Bile duct (tissue), 1 donor: Measurements from ENCODE around the genes SBNO2, FAM174C, EFNA2 and GAMT.

- PRO-cap = no peak
Measured at GRCh38 chr19:1052301-1052707, 12.4 kb downstream of the ABCA7 start.

GRCh38 chr19:1075463-1075927 lies 8.5 kb downstream of the ARHGAP45 start:
- PRO-cap = no peak

DNA sequence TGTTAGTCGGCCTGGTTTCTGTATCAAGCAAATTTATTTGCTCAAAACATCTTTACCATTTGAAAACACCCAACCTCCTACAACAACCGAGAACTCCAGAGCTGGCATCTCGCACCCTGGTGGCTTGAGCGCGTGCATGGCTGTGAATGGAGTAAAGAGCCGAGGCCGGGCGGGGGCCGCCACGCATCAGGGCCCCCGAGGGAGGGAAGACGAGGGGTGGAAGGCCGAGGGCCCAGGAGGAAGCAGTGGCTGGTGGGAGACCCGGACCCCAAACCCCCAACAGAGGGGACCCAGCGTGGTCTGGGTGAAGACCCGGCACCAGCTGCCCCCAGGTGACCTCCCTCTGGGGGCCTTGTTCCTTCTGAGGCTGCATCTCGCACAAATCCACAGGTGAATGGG lies 7.0 kb downstream of the POLR2E start:
- PRO-cap = no peak

DNA sequence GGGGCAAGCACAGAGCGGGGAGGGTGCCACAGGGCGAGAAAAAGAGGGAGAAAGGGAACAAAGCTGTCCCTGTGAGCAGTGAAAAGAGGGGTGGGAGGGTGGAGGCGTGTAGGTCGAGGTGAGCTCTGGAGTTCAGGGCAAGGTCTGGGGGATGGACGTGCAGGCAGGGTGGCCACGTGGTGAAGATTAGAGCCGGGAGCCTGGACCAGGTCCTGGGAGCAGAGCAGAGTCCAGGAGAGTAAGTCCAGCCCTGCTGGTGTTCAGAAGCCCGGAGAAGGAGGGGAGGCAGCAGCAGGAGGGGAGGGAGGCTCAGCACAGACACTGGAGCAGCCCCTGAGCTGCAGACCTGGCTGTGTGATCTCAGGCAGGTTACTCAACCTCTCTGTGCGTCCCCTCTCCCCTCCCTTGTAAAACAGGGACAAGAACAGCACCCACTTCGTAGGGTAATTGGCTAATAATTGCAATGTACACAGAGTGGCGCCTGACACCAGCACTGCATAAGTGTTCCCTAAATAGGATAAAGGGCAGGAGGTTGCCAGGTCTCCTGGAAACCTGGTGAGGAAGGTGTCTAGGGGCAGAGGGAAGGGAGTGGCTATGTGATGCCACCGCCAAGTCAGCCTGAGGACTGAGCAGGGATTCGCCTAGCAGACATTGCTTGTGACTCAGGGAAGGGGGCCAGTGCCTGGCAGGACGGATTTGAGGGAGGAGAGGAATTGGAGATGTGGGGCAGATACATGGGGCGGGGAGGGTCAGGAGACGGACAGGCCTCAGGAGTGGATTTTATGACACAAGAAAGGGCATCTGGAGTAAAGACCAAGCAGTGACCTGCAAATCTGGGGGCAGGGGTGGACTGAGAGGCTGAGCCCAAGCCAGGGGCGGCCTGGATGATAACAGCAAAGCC lies 3.4 kb upstream of the POLR2E start:
- PRO-cap = no peak

DNA sequence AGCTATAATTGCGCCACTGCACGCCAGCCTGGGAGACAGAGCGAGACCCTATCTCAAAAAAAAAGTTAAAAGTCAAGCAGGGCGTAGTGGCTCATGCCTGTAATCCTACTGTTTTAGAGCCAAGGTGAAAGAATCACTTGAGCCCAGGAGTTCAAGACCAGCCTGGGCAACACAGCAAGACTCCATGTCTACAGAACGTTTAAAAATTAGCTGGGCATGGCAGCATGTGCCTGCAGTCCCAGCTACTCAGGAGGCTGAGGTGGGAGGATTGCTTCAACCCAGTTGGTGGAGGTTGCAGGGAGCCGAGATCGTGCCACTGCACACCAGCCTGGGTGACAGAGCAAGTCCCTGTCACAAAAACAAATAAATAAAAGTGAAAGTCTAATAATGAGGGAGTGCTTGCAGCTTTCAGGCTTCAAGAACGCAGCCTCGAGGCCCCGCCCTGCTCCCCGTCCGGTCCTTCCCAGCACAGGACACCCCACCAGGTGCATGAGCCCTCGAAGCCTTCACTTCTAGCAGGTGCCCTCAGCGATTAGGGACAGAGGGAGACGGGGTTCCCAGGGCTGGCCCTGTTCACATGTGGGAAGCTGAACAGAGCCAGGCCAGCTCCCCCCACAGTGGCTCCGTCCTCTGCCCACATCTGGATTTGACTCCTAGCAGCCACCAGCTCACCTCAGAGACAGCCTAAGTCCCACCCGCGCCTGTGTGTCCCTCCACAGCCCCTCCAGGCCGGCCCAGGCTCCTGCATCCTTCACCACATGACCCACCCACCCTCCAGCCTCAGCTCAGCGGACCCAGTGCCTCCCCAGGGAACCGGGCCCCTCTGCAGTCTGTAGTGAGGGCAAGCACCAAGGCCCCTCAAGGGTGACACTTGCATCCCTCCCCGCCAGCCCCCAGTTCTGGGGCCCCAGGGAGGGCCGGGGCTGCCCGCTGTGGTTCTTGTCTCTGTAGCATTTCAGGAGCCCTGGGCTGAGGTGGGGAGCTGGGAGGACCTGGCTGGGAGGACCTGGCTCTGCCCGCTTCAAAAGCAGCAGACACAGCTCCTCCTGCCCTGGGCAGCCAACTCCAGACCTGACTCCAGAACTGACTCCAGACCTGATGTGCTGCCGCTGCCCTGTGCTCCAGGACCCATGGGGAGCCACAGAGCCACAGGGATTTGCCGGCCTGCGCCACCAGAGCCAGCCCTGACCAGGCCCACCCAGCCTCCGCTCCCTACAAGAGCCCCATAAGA lies 27.1 kb downstream of the GPX4 start:
- PRO-cap = unidirectional peak, plus-strand start at position 509 of the sequence; bidirectional peak, plus-strand start at position 1,068 of the sequence, minus-strand start at position 954 of the sequence

DNA sequence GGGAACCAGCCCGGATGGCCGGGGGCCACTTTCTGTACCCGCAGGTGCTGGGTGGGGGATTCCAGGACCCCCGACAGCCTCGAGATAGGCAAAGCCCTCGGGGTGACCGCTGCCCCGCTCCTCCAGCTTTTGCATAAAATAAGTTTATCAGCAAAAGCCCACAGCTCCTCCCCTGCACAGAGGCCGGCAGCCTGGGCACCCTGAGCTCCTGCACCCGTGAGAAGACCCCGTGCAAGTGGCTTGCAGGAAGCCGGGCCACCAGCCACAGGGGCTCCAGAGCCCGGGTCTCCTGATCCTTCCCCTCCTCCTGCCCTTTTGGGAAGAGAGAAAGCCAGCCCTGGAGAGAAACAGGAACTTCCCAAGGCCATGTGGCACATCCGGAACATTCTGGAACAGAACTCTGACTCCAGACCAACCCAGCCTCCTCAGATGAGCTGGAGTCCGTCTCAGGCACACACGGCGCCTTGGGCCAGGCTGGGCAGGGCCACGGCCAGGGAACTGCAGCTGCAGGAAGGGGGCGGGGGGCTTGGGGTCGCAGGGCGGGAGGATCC lies 23.2 kb downstream of the SBNO2 start:
- PRO-cap = bidirectional peak, plus-strand start at position 428 of the sequence, minus-strand start at position 317 of the sequence

DNA sequence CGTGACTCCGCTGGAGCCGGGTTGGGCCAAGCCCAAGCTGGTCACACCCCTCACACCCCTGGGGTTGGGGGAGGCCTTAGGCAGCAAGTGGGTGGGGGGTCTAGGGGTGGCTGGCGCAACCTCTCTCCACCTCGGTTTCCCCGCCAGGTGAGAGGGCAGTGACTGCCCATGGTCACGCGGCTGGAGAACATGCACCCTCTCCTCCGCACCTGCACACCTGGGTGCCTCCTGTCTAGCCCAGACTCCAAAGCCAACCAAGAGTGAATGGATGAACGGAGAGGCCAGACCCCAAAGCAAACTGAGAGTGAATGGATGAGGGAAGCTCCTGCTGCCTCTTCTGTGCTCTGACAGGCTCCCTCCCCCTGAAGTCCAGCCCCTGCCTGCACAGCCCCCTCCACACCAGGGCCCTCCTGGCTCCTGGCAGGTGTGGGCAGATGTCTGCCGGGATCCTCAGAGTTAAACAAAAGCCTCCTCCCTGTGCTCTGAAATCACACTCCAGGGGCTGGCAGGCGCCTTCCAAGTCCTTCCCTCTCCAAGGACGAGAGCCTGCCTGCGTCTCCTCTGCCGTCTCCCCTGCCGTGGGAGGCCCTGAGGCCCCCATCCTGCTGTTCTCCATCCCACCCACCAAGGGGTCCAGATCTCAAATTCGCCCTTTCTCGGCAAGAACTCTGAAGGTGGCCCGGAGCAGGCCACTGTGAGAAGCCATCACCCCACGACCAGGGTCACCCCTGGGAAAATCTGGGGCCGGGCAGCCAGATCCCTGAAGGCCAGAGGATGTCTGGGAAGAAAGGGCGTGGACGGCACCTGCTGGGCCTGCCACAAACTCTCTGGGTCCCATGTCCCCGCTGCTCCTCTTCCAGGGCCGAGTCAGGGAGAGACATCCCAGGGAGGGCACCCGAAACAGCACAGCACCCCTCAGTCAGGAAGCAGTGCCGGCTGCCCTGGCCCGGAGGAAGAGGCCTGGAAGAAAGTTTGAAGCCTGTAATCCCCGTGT lies 2.1 kb downstream of the SBNO2 start:
- PRO-cap = unidirectional peak, plus-strand start at position 491 of the sequence

DNA sequence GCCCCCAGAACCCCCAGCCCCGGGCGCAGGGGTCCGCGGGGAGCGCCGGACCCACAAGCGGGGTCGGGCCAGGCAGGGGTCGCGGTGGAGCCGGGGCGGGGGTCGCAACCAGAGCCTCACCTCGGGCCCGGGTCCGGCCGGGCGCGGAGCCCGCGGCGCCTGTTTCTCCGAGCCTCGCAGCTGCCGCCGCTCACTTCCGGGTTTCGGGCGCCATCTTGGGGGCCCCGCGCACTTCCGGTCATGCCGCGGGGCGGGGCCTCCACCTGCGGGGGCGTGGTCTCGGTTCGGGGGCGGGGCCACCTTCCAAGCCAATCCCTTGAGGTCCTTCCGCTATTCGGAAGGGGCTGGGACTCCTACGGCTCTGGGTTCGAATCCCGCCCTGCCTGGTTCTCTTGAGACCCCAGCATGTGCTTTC lies at the start of gene SBNO2:
Gene SBNO2 (minus strand): TSS at position 217 of the 415 bp plus-strand sequence.
- PRO-cap = bidirectional peak, plus-strand start at position 193 of the sequence, minus-strand start at position 182 of the sequence

DNA sequence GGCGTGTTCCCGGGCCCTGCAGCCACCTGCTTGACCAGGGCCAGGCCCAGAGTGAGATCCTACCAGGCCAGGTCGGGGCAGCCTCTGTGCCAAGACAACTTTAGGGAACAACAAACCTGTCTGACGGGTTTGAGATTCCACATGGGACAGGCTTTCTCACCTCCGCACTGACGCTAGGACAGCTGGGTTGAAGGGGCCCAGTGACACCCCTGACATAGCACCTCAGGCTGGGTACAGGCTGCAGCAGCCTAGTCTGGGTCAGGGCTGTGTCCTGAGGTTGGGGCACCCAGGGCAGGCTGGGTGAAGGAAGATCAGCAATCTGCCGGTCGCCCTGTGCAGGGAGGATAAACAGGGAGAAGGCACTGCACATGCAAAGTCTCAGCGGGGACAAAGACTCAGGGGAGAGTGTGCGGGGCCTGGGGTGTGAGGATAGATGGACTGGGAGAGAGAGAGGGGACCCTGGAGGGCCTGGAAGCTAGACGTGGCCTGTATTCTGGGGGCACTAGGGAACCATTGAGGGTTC lies 7.7 kb upstream of the SBNO2 start:
- PRO-cap = unidirectional peak, minus-strand start at position 53 of the sequence; unidirectional peak, minus-strand start at position 88 of the sequence

- PRO-cap = no peak
Measured at GRCh38 chr19:1227634-1228634, 9.9 kb downstream of the CBARP start.

DNA sequence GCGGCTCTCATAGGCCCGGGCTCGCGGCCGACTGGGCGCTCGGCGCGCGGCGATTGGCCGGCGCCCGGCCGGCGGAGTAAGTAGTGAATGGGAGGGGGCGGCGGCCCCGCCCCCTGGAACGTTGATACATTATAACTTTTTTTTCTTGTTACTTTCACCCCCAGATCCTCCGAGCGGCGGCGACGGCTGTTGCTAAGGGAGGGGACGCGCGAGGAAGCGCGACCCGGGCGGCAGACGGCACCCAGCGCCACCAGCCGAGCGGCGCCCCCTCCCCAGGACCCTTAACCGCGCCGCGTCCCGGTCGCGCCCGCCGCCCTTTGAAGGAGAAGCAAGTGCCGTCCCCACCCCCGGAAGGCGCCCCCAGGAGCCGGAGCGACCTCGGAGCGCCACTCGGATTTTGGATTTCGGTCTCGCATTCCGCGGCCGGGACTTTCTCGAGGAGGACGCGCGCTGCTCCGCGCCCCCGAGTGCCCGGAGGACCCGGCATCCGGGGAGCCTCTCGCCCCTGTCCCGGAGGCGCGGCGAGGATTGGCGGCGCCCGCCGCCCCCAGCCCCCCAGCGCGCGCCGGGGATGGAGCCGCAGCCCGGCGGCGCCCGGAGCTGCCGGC lies 1.4 kb downstream of the MIDN start:
- PRO-cap = bidirectional peak, plus-strand start at position 163 of the sequence, minus-strand start outside the sequence; unidirectional peak, plus-strand start at position 415 of the sequence

DNA sequence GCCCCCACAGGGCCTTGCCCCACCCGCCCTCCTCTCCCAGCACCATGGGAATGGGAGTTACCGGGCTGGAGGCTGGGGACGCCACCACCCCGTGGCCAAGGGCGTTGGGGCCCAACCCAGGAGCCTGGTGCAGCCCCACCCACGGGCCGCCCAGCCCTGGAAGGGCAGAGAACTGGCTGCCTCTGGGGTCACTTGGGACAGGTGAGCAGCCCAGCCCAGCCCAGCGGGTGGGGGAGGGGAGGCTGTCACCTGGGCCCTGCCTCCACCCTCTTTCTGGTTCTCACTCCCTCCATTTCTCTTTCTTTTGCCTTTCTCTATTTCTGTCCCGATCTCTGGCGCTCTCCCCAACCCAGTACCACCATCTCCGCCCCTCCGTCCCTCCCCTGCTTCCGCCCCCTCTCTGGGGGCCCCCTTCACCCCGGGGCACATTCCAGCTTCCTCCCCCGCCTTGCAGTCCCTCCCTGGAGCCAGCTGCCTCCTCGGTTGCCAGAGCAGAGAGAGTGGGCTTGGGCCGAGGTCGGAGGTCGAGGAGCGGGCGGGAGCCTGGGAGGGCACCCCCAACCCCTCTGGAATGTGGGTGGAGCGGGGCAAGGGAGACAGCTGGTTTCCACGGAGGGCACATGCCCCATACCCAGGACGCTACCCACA lies 6.7 kb upstream of the CIRBP start:
- PRO-cap = unidirectional peak, minus-strand start at position 52 of the sequence

DNA sequence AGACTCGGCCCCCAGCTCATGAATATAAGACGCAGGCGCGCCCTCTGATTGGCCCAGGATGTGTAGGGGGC lies 84 bp upstream of the CIRBP start:
- PRO-cap = no peak

DNA sequence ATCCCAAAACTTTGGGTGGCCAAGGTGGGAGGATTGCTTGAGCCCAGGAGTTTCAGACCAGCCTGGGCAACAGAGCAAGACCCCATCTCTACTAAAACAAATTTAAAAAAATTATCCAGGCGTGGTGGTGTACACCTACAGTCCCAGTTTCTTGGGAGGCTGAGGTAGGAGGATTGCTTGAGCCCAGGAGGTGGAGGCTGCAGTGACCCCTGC lies 1.3 kb downstream of the CIRBP start:
- PRO-cap = no peak

DNA sequence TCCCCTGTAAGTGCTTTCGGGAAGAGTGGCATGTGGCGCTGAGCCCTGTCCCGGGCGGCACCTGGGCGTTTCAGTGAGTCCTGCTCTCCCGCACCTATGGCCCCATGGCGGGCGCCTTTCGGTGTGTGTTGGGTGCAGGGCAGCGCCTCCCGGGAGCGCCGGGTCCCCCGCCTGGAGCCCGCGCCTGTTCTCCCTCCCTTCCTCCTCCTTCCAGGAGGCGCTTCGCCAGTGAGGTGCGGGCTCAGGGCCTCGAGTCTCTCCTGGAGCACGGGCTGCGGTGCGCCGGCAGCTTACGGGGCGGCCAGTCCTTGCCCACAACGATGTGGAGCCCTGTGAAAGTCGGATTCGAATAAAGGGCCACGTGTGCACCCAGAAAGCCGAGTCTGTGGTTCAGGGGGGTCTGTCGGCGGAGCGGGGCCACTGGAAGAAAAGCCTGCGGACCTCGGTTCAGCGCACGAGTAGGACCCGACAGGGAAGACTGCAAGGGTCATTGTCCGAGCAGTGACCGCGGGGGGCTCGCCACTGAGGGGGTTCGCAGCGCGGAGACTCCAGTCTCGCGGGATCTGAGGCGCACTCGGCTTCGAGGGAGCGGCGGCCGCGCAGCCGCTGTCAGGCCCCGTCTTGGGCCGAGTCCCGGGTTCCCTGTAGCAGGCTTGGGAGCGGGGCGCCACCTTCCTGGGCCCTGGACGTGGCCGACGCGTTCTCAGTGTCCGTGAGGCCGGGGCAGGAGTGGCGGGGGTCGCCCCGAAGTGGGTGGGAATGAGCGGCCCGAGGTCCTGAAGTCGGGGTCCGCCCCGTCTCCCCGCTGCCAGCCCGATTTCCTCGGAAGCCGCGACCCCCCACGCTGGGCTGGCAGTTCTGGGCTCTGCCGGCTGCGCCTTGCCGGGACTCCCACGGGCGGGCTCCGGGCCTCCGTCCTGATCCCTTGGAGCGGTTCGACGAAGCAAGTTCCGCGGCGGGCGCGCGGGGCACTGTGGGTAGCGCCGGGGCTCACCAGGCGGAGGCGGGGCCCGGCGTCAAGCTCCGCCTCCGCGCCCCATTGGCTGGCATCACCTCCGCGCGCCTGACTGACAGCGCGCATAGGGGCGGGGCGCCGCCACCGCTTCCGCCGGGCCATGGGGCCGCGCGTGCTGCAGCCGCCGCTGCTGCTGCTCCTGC lies at the start of gene FAM174C:
Gene FAM174C (plus strand): TSS at position 1,096 of the 1,158 bp plus-strand sequence.
- PRO-cap = bidirectional peak, plus-strand start at position 1,108 of the sequence, minus-strand start at position 975 of the sequence

- PRO-cap = no peak
Measured at GRCh38 chr19:1285213-1286469, at the start of gene EFNA2. TSS of gene EFNA2 (plus strand) at chr19:1285873.

GRCh38 chr19:1377777-1378382 lies 5.8 kb upstream of the NDUFS7 start:
- PRO-cap = unidirectional peak, minus-strand start at chr19:1377993

DNA sequence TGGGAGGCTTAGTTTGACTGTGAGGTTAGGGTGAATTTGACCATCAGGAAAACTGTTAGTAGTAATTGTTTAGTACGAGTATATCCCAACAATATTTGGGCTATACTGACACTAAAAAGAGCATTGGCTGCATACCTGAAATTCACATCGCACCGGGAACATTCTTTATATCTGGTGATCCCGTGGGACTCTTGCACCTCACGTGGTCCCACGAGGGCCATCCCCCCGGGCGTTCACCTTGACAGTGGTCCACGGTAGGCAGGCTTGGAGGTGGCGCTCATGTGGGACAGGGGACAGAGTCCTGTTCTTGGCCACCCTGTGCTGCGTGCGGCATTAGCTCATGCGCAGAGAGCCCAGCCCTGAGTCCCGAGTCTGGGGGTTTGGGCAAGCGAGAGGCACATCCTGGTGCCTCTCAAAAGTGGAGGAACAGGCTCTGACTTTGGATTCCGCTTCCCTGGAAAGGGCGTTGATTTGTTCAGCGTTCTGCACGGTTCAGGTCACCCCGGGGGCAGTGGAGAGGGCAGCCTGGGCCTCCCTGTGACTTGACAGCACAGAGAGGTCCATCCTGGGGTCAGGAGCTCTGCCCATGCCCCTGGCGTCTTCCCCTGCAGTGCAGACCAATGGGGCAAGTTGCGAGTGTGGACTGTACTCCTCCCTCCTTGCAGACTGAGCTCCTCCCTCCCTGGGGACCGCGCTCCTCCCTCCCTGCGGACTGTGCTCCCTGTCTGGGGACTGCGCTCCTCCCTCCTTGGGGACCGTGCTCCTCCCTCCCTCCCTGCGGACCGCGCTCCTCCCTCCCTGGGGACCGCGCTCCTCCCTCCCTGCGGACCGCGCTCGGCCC lies 7.4 kb downstream of the GAMT start:
- PRO-cap = no peak

DNA sequence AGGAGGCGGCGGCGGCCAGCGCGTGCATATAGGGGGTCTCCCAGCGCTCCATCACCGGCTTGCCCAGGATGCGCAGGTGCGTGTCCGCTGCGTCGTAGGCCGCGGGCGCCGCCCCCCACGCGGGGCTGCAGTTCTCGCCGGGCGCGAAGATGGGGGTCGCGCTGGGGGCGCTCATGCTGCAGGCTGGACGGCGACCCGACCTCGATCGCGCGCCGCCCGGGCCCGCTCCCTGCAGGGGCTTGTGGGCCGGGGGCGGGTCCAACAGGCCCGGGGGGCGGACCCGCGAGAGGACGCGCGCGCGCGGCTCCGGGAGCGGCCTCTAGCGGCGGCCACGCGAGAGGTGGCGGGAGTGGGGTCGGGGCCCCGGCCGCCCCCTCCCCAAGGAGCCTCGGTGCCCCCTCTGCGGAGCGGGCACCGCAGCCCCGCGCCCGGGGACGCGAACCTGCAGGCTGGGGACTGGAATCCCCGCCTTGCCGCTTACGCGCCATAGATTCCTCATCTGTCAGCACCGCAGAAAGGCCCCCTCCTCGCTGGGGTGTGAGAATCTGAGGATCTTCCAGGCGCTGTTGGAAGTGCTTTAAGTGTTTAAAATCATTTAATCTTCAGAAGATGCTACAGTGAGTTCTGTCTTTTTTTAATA lies at the start of gene GAMT:
Gene GAMT (minus strand): TSS at position 241 of the 640 bp plus-strand sequence.
- PRO-cap = bidirectional peak, plus-strand start at position 322 of the sequence, minus-strand start at position 231 of the sequence

DNA sequence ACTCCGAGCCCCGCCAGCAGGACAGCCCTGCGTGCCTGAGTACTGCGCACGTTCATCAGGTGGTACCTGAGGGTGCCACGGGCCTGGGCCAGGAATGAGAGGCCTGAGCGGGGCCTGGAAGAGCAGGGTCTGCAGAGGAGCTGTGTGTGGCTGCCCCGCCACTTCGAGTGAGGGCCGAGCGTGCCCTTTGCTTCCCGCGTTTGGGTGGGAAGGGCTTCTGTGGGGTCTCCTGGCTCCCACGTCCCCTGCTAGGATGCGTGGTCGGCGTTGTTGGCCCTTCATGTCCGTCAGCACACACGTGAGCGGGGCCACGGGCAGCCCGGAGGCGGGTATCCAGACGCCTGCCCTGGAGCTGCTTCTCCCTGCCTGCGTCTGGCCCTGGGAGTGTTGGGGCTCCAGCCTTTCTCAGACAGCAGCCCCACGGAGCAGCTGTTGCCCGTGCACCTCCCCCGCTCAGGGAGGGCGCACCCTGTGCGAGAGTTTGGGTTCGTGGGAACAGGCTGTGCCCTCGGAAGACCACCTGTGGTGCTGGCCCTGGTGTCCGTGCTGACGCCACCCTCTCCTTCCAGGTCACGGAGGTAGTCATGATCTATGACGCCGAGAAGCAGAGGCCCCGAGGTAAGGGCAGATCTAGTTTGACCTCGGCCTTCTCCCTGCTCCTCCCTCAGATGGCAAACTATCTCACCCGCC lies 14.5 kb downstream of the DAZAP1 start:
- PRO-cap = no peak